Kidney (tissue), 2 donors: ENCODE measurements around the genes AK6 and ARHGEF28.

DNA sequence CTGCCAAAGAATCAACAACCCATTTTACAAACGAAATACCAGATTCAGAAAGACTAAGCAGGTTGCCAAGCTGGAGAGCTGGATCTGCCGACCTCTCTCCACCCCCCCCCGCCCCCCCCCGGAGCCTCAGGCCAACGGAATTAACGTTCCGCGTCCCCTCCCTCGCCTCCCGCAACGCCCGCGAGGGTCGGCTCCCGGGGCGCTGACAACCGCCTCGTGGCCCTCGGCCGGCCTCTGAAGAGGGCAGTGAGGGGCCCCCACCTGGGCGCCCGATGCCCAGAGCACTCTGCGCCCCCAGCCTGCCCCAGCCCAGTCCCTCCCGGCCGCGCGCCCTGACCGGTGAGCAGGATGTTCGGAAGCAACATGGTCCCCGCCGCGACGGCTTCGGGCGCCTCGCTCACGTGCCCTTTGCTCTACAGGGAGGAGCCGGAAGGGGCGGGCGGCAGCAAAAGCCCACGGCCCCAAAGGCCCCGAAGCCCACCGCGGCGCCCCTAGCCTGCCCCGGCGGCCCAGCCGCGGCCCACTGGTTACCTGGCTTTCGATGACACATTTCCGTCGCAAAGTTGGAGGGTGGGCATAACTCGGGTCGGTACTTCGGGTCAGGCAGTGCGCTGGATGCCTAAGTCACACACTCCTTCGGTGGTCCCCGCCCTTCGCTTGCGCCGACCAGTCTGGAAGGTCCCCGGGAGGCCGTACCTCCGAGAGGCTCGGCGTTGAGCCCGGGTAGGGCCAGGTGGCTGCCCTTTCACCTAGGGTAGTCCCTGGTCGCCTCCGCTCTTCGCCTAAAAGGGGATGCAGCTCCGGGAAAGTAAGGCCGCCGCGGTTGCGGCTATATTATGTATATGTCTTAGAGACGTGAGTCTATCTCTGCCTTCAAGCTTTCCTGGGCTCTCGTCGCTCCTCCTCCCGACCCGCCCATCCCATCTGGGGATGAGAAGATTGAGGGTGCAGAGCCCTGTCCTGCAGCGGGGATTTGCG is at the start of gene AK6:
AK6 (minus strand) TSS at position 395 of the 978 bp plus-strand sequence.
- PRO-cap: bidirectional peak, plus-strand start at position 143 of the sequence, minus-strand start at position 110 of the sequence; bidirectional peak, plus-strand start at position 701 of the sequence, minus-strand start at position 386 of the sequence; bidirectional peak, plus-strand start at position 923 of the sequence, minus-strand start at position 902 of the sequence
- RRBS: 1% methylated on average over 38 of the region's 82 CpGs

DNA sequence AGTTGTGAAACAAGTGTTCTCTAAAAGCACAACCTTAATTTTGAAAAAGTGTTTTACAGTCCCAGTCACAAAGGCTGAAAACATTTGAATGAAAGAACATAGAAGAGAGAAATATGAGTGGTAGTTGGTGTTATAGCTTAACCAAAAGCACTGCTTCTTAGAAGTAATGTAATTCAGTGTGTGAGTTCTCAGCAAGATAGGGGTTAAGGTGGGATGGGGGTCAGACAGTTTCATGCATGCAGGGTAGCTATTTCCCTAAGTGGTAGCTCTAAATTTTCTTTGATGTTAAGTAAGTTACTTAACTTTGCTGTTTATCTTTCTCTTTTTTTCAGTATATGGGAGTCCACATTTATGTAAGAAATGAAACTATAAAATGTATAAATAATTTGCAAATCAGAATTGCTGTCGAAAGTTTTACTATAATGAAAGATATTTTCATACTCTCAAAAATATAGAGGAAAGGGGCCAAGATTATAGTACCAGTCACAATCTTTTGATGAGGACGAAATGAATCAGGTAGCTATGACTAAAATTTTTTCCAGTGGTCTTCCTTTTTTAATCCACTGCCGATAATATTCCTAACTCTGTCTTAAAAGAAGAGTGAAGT is 2.2 kb downstream of the RAD17 start:
- PRO-cap: no peak
- RRBS: no CpG with 5 or more reads among the region's 3 CpGs

GRCh38 chr5:69493148-69494077 is 823 bp downstream of the OCLN start:
- PRO-cap: unidirectional peak, plus-strand start at chr5:69493260; bidirectional peak, plus-strand start at chr5:69493558, minus-strand start at chr5:69493531
- RRBS: 6% methylated on average over 16 of the region's 81 CpGs

GRCh38 chr5:69528474-69529060 is 31.4 kb upstream of the GTF2H2C start:
- PRO-cap: no peak
- RRBS: no CpG with 5 or more reads among the region's 5 CpGs

DNA sequence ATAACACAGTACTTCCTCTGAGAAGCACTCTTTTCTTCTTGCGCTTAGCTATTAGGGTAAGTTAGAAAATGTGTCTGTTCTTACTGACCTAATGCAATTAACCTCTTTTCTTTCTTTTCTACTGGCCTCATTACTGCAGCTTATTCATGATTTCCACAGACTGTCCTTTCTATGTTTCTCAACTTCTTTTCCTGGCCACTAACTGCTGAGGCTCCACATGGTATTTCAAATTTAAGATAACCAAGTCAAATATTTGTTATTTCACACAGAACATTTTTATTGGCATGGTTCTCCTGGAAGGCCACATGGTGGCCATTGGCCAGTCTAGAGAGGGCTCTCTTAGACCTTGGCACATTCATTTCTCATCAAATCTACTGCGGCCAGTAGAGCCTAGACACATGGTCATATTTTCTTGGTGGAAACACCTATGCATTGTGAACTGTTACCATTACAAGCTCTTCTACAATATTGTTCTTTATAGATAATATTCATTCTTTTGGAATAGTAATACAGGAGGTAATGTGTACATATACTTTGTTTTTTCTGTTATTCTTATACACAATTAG is 13.9 kb upstream of the BDP1 start:
- PRO-cap: no peak
- RRBS: no CpG with 5 or more reads among the region's 2 CpGs

DNA sequence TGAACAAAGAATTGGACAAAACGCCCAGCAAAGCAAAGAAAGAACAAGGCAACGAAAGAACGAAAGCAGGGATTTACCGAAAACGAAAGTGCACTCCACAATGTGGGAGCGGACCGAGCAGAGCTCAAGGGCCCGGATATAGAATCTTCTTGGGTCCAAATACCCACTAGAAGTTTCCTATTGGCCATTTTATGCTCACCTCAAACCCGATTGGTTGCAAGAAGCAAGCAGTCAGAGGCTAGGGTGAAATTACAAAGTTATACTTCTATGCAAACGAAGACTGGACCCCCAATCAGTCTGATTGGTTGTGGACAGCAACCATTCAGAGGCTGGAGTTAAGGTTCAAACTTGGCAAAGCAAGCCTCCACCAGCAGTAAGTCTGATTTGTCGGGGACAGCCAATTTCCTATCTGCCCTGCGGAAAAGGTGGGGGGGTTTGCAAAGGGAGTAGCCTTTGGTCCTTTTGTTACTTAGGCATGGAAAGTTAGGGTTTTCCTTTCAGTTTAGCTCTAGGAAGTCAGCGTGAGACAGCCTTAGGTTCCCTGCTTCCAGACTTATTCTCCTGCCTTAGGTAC is 575 bp upstream of the MCCC2 start:
- PRO-cap: unidirectional peak, plus-strand start at position 500 of the sequence
- RRBS: no CpG with 5 or more reads among the region's 13 CpGs

DNA sequence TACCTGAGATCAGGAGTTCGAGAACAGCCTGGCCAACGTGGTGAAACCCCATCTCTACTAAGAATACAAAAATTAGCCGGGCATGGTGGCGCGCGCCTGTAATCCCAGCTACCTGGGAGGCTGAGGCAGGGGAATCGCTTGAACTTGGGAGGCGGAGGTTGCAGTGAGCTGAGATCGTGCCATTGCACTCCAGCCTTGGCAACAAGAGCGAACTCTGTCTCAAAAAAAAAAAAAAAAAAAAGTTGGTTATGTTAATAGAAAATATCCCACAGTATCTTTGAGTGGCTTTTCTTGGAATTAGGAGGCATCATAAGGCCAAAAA is 869 bp downstream of the MCCC2 start:
- PRO-cap: no peak
- RRBS: no CpG with 5 or more reads among the region's 10 CpGs

DNA sequence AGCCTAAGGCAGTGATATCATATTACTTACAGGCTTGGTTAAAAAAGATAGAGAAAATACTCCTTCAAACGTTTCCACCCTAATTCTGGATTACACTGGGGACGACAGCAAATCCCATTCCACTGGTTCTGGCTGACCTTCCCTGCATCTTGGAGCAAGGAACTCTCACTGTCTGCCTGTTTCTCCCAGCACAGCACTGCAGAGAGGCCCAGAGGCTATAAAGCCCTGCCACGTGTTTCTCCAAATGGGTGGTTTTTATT is 34.4 kb downstream of the MAP1B start:
- PRO-cap: unidirectional peak, plus-strand start at position 82 of the sequence
- RRBS: no CpG with 5 or more reads among the region's 3 CpGs

- PRO-cap: no peak
- RRBS: no CpG with 5 or more reads among the region's 12 CpGs
Measured at GRCh38 chr5:72193409-72194697, 86.6 kb downstream of the MAP1B start.

- PRO-cap: no peak
- RRBS: no CpG with 5 or more reads among the region's 3 CpGs
Measured at GRCh38 chr5:72246784-72247274, 73.2 kb downstream of the MRPS27 start.

DNA sequence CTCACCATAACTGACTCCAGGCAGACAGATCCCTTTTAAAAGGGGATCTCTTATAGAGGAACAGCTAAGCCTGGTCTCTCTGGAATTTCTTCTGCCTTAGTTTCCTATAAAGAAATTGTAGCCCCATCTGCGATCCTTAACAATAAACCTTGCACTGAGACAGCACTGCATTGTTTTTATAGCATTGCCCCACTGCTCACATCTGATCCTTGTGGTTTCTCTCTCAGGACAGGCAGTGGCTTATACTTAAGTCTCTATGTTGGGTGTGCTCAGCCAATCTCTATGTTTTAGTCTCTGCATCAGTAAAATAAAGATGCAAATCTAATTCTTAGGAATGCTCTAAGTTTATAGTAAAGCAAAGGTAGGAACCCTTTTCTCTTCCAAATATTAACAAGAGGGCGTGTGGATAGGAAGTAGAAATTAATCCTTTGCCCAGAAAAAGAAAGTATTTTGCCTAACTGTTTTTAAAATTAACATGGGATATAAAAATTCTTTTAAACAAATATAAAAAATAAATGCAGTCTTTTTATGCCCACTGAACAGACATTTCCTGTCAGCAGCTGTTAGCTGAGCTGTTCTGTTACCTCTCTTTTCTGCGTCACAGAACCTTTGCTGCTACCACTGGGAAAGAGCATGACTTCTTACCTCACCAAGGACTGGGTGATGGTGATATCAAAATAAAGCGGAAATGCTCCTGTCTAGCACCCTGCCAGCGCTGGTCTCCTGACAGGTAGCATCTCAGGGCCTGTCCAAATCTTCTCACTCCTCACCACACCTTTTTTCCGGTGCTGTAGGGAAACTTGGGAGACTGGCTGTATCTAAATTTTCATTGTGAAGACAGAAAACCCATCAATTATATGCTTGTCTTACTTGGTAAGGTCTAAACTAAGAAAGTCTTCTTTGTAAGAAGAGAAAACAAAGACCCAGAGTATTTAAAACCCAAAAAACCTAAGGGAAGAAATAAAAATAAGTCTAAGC is 29.4 kb downstream of the MRPS27 start:
- PRO-cap: no peak
- RRBS: no CpG with 5 or more reads among the region's 6 CpGs

GRCh38 chr5:72301573-72301998 is 18.5 kb downstream of the MRPS27 start:
- PRO-cap: no peak
- RRBS: no CpG with 5 or more reads among the region's 6 CpGs

DNA sequence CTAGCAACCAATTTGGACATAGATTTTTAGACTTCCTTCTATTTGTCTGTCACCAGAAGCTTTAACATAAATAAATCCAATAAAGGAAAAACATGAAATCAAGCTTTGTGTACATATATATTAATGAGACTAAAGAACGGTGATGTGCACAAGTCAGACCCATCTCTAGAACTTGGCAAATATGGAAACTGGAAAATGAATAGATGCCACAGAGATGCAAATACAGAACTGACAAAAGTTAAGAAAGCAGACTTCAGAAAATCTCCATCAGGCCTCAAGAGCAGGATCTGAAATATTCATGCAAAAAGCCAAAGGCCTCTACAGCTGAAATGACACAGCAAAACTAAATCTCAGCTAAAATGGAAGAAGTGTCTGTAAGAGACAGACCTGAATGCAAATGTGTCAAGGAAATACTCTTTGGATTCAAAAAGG is 14.9 kb downstream of the MRPS27 start:
- PRO-cap: no peak
- RRBS: no CpG with 5 or more reads among the region's 1 CpG

DNA sequence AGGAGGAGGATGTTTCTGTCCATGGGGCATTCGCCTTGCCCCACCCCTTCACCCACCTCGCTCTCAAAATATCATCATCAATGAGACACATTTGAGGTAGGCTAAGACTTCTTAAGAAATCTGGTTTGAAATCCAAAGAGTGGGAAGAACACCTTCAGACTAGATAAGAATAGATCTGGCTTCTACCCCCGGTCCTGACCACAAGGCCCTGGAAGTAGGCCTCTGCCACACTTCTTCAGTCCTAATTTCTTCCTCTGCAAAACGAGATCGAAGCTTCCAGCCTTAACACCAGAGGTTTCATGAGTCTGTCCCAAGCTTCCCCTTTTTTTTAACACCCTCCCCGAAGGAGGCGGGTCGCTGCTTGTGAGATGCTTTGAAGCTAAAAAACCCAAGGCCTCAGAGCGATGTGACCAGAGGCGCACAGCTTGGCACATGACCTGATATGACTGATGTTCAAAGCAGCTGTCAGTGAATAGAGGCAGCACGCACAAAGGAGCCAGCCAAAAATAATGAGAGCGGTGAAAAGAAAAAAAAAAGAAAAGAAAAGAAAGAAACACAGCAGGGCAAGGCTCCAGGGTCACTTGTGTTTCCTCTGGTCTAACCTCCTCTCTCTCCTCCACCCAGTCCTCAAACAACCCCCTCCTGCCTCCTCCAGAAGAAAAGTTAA is 10.7 kb upstream of the ZNF366 start:
- PRO-cap: no peak
- RRBS: no CpG with 5 or more reads among the region's 12 CpGs

- PRO-cap: no peak
- RRBS: no CpG with 5 or more reads among the region's 3 CpGs
Measured at GRCh38 chr5:72911490-72912201, 44.2 kb upstream of the FCHO2 start.

- PRO-cap: no peak
- RRBS: no CpG with 5 or more reads among the region's 1 CpG
Measured at GRCh38 chr5:72990245-72990860, 34.5 kb downstream of the FCHO2 start.

- PRO-cap: no peak
- RRBS: no CpG with 5 or more reads among the region's 3 CpGs
Measured at GRCh38 chr5:73246490-73246733, 73.4 kb downstream of the TMEM174 start.

DNA sequence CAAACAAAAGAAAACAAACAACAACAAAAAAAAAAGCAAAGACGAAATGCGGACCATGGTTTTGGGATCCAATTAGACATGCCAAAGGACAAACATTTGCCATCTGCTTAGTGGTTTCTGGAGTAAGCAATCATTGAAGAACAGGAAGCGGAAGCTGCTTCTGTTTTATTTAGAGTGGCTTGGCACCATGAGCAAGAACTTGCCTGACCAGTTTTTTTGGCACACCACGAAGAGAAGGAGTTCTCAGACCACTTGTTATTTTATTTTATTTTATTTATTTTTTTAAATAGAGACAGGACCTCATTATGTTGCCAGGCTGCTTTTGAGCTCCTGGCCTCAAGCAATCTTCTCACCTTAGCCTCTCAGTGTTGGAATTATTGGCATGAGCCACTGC is 17.0 kb downstream of the BTF3 start:
- PRO-cap: no peak
- RRBS: no CpG with 5 or more reads among the region's 4 CpGs

- PRO-cap: no peak
- RRBS: no CpG with 5 or more reads among the region's 1 CpG
Measured at GRCh38 chr5:73564473-73564656, 1.1 kb downstream of the ANKRA2 start.

- PRO-cap: bidirectional peak, plus-strand start at chr5:73626196, minus-strand start at chr5:73625977
- RRBS: 2% methylated on average over 35 of the region's 77 CpGs
Measured at GRCh38 chr5:73625669-73626323, at the start of gene ARHGEF28. Gene ARHGEF28, plus strand, starts transcription at chr5:73626196.